AG08470 (cell line): ENCODE measurements around the genes CDKL5 and RS1.

- RRBS = 35% methylated on average over 13 of the region's 46 CpGs
These were observed 2.2 kb downstream of the NHS start for GRCh38 chrX:17377048-17377699.

- RRBS = no CpG with 5 or more reads among the region's 8 CpGs
These were observed 102.0 kb upstream of the SCML1 start for GRCh38 chrX:17635110-17635867.

DNA sequence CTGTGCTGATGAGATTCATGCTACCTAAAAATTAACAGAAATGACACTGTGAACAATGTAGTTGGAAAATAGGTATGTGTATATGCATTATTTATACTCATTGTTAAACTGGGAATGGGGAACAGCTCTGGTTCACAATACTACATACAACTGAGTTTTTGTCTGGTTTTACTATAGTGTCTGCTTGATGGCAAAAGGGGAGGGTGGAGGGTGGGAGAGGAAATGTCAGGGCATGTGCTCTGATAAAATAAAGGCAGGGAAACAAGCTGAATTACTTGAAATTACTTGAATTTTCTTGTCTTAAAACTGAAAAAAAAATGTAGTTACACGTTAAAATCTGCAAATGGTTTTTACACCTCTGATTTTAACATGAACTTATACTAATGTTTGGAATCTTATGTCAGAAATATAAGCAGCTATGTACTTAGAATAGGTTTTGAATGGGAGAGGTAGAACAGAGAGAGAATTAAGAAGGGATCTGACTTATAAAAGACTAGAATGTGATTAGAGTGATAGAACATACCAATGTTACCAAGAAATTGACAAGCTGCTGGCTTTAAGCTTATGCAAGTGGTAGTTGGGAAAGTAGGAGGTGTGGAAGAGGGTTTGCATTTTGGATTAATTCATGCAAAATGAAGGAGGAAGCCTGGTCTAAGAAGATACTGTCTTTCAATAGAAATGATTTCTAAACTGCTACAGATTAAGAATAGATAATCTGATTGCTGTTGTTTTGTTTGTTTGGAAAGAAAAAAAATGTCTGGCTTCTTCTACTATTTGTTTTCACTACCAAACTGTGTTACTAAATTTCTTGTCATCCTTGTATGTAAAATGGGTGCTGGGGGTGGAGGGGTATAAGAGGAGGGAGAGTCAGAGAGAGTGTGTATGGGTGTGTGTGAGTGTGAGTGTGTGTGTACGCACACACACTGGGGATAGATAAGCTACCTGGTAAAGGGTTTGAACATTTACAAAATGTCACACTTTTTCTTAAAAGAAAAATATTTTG is 3.4 kb upstream of the SCML1 start:
- RRBS = no CpG with 5 or more reads among the region's 2 CpGs

- RRBS = no CpG with 5 or more reads among the region's 41 CpGs
These were observed 425 bp upstream of the SCML1 start for GRCh38 chrX:17736747-17737389.

- RRBS = no CpG with 5 or more reads among the region's 7 CpGs
These were observed 6.7 kb downstream of the RAI2 start for GRCh38 chrX:17854305-17854808.

GRCh38 chrX:18104103-18105089 is 116.3 kb downstream of the BEND2 start:
- RRBS = no CpG with 5 or more reads among the region's 33 CpGs

DNA sequence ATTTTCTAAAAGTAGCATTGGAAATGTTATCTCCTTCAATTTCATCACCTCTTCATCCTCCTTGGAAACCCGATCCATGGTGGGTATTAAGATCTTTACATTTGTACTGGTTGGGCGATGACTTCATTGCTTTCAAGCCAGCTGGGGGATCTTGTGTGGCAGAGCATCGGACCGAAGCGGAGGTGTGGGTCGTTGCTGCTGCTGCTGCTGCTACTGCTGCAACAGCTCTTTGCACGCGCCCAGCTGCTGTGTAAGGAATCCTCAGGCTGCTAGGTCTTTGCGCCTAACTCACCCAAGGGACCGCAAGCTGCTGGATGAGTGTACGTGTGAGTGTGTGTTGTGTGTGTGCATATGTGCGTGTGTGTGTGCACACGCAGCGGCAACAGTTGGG is 882 bp upstream of the CDKL5 start:
- RRBS = no CpG with 5 or more reads among the region's 14 CpGs

GRCh38 chrX:18424948-18425476 is 396 bp upstream of the CDKL5 start:
- RRBS = 8% methylated on average over 8 of the region's 43 CpGs

DNA sequence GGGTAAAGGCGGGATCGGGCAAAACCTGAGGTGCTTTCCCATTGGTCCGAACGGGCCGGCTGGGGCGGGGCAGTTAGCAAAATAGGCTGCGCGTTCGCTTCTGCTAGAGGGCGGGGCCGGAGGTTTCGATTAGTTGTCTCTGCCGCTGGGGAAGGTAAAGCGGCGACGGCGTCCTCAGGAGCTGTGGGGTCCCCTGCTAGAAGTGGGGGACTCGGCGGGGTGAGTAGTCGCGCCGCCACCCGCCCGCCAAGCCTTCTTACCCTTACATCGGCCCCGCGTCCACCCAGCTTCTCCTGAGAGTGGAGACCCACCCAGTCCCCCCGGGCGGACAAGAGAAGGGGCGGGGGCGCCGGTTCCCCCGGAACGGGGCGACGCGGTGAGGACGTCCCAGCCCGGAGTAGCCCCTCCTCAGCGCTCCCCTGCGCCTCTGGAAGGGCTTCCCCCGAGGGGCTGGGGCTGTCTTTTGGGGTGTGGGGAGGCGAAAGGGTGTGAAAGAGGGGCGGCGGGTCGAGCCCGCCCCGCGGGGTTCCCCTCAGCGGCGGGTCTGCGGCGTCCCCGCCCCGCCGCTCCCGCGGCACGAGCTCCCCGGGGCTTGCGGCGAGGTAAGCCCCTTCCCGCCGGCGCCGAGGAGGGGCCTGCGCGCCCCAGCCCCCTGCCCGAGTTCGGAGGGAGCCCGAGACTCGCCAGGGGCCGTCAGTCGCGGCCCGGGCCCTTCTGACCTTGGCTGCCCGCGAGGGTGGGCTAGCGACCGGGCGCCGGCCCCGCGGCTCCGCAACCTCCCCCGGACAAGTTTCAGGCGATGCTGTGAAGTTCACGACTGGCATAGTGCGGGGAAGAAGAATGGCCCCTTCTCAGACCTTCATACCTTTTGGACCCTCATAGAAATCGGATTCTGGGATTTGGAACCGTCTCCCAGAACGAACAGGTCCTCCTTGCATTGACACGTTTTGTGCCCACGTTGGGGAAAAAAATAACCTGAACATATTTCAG is at the start of gene CDKL5:
TSS of gene CDKL5 (plus strand) at position 132 of the 990 bp plus-strand sequence.
- RRBS = 8% methylated on average over 22 of the region's 94 CpGs

GRCh38 chrX:18587812-18588127 is 84.1 kb downstream of the RS1 start:
- RRBS = no CpG with 5 or more reads among the region's 5 CpGs

DNA sequence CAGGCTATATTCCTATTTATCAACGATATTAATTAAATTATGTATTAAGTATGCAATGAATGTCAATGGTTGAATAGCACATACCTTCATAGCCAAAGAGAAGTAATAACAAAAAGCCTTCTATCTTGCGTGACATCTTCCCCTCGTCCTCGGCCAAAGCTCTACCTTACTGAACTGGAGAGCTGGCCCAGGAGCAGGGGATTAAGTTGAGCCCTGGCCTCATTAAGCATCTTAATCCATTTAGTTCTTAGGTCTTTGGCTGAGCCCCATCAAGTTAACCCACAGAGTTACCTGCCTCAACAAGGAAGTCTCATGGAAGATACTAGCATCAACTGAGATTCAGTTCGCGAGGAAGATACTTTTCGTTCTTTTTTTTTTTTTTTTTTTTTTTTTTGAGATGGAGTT is at the start of gene RS1:
TSS of gene RS1 (minus strand) at position 176 of the 405 bp plus-strand sequence.
- RRBS = no CpG with 5 or more reads among the region's 7 CpGs

GRCh38 chrX:18702826-18703484 is 4.5 kb upstream of the PPEF1 start:
- RRBS = no CpG with 5 or more reads among the region's 5 CpGs

DNA sequence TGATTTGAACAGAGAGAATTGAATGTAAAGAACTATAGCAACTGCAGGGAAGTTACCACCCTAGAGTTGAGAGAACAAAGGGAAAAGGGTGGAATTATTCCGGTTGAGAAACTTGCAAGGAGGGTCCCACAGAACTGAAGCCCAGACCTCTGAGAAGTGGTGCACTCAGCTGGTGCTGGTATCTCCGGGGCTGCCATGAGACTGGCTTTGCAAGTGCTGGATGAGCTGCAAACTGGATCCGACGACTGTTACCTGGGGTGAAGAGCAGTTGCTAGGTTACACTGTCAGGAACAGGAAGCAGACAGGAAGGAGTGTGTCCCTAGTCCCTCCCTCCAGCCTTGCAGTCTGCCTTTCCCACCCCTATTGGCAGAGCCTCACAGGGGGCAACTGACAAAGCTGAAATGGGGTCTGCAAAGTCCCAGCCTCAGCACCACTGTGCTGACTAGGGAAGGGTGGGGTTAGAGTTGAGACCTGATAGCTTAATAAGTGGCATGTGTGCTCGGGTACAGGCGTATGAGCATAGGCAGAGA is 17.8 kb downstream of the PPEF1 start:
- RRBS = 41% methylated on average over 2 of the region's 6 CpGs

GRCh38 chrX:18872916-18873722 is 110.8 kb downstream of the PHKA2 start:
- RRBS = no CpG with 5 or more reads among the region's 25 CpGs

DNA sequence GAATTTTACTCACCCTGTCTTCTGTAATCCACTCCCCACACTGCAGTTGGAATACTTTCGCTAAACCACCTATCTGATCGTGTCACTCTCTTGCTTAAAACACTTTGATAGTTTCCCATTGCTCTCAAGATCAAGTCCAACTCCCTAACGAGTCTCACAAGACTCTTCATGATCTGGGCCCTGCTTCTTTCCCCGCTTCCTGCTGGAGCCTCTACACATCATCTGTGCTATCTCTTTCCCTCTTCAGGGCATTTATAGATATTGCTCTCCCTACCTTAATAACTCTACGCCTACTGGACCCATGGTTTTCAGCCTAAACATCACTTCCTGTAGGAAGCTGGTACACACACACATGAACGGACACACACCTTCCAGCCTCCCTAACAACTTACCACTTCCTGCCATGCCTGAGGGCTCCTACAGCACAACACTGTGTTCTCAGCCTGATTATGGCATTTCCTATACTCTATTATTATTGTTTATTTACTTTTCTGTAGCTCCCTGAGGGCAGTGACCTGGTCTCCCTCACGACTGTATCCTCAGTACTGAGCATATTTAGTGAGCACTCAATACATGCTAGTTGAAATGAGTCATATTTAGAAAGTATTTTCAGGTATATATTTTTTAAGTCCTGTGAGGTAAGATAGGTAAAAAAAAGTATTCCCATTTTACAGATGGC is 163.6 kb upstream of the MAP3K15 start:
- RRBS = no CpG with 5 or more reads among the region's 7 CpGs

- RRBS = no CpG with 5 or more reads among the region's 10 CpGs
These were observed 167.6 kb upstream of the MAP3K15 start for GRCh38 chrX:19682849-19683413.

- RRBS = no CpG with 5 or more reads among the region's 8 CpGs
These were observed 131.8 kb downstream of the SH3KBP1 start for GRCh38 chrX:19755683-19755959.

GRCh38 chrX:19874908-19875495 is 12.4 kb downstream of the SH3KBP1 start:
- RRBS = no CpG with 5 or more reads among the region's 13 CpGs

GRCh38 chrX:19946197-19946510 is 44.7 kb downstream of the BCLAF3 start:
- RRBS = no CpG with 5 or more reads among the region's 8 CpGs

GRCh38 chrX:20252076-20252972 is 14.4 kb downstream of the RPS6KA3 start:
- RRBS = no CpG with 5 or more reads among the region's 6 CpGs